ENCODE measurements around a stretch of chr12.

DNA sequence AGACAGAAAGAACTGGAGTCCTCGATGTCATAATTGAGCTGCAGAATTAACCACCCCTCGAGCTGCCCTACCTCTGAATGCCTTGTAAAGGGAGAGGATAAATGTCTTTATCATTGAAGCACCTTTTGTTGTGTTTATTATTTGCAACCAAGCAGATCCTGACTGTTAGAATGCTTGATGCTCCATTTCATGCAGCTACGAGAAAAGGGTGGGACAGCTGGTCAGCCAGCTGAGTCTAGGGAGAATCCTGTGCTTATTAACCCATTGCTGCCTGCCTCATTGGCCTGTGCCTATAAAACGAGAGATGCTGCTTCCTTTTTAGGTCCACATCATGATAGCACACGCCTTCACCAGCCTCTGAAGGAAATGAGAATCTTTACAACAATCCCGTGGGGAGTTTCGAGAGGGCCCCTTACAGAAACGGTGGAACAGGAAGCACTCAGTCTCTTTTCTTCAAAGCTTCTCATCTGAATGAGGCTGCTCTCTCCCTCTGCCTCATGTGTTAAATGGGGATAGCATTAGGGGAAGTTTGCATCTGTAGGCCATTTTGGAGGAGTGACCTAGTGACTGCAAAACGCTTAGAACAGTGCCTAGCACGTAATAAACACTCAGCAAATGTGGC lies 147.4 kb upstream of the RFLNA start:
- PRO-cap, result no peak
- RAMPAGE, long total RNA, 4 experiments, result no peak in any of the 4 experiments

GRCh38 chr12:124240371-124240841 lies 54.5 kb upstream of the RFLNA start:
- PRO-cap, result no peak
- RAMPAGE, long total RNA, 4 experiments, result no peak in any of the 4 experiments

DNA sequence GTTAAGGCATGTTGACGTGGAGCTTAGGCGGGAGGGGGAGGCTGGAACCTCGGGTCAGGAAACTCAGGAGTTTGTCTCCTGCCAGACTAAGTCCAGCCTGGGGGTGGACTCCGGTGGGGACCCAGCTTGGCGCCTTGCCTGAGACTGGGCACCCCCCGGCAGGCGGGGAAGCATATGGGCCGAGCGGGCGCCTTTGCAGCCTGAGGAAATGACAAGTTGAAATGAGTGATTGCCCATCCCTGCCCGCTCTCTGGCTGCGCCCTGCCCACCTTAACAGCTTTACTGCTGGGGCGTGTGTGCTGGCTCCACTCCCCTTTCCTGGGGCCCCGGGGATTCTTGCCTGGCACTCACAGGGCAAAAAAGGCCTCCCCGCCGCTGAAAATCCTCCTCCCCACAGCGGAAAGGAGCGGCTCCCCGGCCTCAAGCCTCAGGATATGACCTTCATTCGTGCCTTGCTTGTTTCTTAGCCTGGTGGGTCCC lies 1.4 kb downstream of the RFLNA start:
- PRO-cap, result no peak
- RAMPAGE, long total RNA, 4 experiments, result no peak in any of the 4 experiments

GRCh38 chr12:124327261-124327847 lies 32.5 kb downstream of the RFLNA start:
- PRO-cap, result unidirectional peak, plus-strand start at chr12:124327377
- RAMPAGE, long total RNA, 4 experiments, result no peak in any of the 4 experiments

- PRO-cap, result no peak
- RAMPAGE, long total RNA, 4 experiments, result no peak in any of the 4 experiments
Measured at GRCh38 chr12:124334740-124335495, 40.0 kb downstream of the RFLNA start.

GRCh38 chr12:124359896-124360473 lies 65.1 kb downstream of the RFLNA start:
- PRO-cap, result no peak
- RAMPAGE, long total RNA, 4 experiments, result no peak in any of the 4 experiments

DNA sequence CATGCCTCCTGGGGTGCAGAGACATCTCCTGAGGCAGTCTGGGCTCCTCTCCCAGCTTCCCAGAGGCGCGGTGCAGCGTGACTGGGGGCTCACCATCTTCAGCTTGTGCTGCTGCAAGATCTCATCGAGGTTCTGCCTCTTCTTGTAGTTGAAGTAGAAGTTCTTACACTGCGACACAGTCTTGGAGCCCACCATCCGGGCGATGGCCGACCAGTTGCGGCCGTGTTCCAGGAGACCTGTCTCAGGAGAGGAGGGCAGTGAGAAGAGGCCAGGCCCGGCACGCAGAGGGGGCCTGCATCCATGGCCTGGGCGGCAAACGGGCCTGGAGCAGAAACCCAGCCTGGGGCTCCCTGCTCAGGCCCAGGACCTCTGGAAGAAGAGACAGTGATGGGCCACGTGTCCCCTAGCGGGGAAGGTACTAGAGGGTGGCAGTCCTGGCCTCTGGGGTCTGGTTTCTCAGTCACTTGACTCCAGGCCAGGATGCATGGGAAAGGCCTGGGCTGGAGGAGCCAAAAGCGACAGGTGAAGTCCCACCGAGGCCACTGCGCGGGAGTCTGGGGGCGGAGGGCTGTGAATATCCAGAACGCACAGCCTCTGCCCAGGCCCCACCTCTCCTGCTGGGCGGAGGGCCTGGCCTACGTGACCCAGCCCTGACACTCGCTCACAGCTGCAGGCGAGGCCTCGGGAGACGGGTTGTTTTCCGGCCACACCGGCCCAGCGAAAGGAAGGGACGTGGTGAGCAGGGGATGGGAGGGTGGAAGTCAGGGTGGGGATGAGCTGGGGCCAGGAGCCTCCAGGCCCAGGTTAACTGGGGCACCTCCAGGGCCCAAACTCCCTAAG lies 91.0 kb downstream of the RFLNA start:
- PRO-cap, result no peak
- RAMPAGE, long total RNA, 4 experiments, result start-site peak on the minus strand in 1 of 4 experiments, centred at position 103 of the sequence, 30 reads per replicate

DNA sequence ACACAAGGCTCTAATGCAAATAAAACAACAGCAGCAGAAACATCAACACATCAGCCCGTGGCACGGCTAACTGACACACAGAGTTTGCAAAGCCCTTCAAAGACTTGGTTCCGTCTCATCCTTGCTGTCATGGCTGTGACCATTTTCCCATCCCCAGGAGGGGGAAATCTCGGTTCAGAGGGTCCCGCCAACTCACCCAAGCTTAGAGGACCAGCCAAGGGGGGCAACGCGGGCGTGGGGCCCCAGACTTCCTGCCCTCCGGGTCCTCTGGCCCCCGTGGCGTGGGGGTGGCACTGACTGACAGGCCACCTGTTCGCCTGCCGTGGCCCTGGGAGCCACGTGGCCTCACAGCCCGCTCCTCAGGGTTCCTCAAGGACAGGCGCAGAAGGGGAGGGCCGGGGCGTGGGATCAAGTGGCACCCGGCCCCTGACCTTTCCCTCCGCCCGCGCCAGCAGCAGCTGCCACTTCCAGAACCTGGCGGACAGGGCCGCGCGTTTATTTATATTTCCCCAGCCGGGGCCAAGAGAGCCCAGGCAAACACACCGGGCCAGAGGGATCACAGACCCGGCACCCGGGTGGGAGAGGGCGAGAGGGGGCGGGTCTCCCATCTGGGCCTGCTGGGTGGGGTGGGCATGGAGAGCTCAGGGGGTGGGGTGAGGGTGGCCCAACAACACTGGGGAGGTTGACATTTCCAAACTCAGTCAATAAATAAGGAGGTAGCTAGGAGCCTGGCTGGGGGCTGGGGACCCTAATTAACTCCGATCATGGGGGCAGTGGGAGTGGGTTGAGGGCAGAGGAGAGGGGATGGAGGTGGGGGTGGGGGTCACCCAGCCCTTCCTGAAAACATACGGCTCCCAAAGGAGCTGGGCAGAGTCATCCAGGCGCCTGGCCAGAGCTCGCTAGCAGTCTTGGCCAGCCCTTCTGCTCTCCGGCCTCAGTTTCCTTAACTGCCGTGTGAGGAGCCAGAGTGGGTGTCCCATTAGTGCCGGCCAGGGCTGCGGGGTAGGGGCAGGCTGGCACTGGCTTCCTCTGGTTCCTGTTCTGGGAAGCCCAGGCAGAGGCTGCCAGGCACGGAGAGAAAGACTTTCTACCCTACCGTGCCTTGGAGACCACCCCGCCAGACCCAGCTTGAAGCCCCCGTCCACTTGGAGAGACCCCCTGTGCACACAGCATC lies 92.8 kb downstream of the RFLNA start:
- PRO-cap, result no peak
- RAMPAGE, long total RNA, 4 experiments, result no peak in any of the 4 experiments

- PRO-cap, result bidirectional peak, plus-strand start at chr12:124422829, minus-strand start at chr12:124422647
- RAMPAGE, long total RNA, 4 experiments, result start-site peak on the minus strand in 3 of 4 experiments, at chr12:124422505-124422701 at its widest, 6 to 51 reads per replicate
Measured at GRCh38 chr12:124422186-124423189, 127.6 kb downstream of the RFLNA start.

DNA sequence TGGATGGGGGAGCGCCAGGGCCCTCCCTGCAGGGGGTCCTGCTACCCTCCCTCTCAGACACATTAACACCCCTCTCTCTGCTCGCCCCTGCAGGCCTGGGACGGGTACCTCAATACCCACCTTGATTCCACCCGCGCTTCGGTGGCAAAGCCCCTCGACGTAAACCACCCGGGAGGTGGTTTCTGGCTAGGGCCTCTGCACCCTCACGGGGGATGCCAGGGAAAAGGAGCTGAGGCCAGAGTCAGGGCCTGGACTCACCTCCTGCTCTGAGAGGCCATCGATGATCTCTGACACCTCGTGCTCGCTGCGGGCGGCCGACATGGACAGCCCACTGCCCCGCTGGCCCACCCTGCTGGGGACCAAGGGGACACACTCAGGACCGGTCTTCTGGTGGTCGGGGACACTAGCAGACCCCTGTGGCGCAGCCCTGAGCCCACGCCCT lies 134.5 kb downstream of the RFLNA start:
- PRO-cap, result no peak
- RAMPAGE, long total RNA, 4 experiments, result start-site peak on the minus strand in 1 of 4 experiments, centred at position 334 of the sequence, 35 reads per replicate

DNA sequence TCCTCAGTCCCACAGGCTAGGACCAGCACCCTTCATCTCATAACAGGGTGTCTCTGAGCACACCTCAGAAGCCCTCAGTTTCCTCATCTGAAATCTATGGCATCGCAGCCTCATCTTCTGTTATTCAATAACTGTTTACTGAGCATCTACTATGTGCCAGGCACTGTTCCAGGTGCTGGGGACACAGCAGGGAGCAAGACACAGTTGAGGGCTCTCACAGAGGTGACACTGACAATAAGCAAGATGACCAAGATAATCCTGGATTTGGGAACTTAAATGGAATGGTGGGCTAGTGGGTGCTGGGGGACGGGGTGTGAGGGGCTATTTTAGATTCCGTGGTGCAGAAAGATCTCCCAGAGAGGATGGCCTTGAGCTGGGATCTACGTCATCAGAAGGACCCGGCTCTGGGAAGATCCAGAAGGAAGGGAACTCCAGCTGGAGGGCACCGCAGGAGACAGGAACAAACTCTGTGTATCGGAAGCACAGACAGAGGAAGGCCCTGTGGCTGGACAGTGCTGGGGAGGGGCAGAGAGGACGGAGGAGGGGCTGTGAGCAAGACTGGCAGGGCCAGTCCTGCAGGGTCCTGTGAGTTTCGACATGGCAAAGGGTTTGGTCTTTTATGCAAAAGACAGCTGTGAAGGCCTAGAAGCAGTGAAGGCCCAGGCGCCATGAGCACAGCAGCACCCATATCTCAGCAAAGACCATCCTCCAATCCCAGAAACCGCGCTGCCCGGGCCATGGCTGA lies 126.8 kb downstream of the NCOR2 start:
- PRO-cap, result no peak
- RAMPAGE, long total RNA, 4 experiments, result no peak in any of the 4 experiments

- PRO-cap, result no peak
- RAMPAGE, long total RNA, 4 experiments, result no peak in any of the 4 experiments
Measured at GRCh38 chr12:124442442-124443200, 124.8 kb downstream of the NCOR2 start.

DNA sequence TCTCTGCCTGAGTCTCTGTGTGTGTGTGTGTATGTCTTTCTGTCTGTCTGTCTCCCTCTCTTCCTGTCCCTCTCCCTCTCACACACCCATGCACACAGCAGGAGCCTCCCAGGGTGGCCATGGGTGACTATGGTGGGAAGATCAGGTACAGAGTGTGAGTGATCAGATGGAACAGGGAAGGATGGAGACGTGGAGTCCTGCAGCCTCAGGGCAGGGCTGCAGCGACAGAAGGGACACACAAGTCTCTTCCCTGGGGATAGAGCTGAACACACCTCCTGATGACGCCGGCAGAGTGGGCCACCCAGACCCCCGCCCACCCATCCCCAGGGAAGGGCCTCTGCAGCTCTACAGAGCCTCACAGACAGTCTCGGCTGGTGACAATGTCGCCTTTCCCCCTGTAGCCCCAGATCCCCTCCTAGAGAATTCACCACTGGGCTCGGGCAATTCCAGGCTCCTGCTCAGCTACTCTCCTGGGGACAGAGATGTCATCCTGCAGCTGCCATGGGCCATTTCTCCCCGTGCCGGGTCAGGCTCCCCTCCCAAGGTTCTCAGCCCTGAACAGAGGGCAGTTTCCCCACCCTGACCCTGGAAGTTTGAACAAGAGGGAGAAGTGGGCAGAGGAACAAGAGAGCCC lies 115.8 kb downstream of the NCOR2 start:
- PRO-cap, result no peak
- RAMPAGE, long total RNA, 4 experiments, result no peak in any of the 4 experiments

DNA sequence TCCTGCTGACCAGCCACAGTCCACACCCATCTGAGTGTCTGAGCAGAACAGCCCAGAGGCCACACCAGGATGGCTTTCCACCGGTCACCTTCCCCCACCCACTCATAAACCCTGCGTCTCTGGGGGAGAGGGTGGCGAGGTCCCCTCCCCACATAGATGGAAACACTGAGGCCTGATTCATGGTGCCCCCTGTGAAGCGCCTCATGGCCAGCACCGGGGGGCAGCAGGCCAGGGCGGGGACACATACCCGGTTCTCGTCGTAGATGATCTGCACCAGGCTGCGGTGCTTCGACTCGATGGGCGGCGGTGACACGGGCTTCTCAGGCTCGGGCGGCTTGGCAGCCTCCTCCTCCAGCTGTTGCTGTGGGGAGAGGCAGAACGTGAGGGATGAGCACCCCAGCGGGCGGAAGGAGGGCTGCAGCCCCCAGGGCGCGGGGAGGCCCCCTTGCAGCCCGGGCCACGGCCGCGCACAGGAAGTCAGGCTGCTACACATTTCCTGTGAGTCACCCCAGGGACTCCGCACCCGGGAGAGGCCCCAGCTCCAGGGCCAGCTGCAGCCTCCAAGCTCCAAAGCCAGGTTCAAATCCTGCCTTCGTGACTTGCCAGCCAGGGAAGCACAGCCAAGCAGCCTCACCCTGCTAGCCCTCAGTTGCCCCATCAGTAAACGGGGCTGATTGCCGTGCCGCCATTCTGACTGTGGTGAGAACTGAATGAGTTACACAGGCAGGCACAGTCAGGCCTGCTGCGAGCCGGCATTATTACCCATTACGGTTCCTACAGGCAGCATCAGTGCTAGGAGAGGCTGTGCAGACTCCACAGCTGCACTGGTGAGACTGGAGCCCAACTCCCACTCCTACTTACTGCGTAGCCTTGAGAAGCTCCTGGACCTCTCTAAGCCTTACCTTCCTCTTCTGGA lies 101.2 kb downstream of the NCOR2 start:
- PRO-cap, result no peak
- RAMPAGE, long total RNA, 4 experiments, result no peak in any of the 4 experiments

DNA sequence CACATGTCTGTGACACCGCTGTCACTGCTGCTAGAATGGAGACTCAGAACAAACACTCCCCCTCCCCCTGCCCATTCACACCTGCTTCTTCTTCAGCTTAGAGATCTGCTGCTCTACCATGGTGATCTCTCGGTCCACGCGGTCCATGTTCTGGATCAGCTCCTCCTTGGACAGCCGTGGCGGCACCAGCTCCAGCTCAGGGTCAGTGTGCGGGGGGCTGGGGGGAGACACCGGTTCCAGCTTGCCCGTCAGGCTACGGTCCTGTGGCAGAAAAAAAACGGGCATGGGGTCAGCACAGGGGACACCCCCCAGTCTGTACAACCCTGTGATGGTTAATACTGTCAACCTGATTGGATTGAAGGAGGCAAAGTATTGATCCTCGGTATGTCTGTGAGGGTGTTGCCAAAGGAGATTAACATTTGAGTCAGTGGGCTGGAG lies 94.5 kb downstream of the NCOR2 start:
- PRO-cap, result no peak
- RAMPAGE, long total RNA, 4 experiments, result start-site peak on the minus strand in 1 of 4 experiments, centred at position 210 of the sequence, 32 reads per replicate

DNA sequence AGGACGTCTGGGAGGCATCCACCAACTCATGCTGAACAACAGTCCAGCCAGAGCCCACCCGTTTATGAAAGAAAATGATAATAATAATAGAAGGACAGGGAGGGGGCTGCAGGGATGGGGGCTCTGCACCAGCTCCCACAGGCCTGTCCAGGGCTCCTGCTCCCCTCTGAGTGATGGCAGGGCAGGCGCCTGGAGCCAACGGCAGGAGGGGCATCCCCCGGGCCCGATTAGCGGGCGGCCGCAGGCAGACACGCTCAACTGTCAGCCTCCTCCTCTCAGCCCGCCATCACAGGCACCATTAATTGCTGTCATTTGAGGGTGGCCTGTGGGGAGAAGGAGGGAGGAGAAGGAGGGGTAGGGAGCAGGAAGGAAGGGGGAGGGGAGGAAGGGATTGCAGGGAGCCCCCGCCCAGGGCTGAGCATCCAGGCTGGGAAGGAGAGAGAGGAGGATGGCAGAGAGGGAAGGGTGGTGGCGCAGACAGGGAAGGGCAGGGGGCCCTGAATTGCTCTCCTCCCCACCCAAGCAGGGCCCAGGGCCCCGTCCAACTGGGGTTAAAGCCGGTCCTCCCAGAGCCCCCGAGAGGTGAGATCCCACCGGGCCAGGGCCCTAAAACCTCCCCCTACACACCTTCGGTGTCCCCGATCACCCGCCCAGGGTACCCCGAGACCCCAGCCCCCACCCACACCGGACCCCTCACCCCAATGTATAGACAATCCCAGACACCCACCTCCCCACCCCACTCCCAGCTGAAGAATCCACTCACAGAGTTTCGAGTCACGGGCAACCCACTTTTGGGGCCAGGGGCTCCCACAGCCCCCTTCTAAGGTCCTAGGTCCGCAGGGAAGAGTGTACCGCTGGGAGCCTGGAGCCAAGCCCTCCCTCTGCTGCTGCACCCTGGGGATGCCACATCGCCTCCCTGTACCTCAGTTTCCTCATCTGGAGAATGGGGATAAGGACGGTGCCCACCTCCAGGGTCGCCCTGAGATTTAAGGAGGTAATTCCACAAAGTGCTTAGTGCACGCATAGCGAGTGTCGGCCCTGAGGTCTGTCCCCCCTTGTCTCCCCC lies 35.9 kb downstream of the NCOR2 start:
- PRO-cap, result no peak
- RAMPAGE, long total RNA, 4 experiments, result start-site peak on the minus strand in 1 of 4 experiments, centred at position 625 of the sequence, 6 reads per replicate

DNA sequence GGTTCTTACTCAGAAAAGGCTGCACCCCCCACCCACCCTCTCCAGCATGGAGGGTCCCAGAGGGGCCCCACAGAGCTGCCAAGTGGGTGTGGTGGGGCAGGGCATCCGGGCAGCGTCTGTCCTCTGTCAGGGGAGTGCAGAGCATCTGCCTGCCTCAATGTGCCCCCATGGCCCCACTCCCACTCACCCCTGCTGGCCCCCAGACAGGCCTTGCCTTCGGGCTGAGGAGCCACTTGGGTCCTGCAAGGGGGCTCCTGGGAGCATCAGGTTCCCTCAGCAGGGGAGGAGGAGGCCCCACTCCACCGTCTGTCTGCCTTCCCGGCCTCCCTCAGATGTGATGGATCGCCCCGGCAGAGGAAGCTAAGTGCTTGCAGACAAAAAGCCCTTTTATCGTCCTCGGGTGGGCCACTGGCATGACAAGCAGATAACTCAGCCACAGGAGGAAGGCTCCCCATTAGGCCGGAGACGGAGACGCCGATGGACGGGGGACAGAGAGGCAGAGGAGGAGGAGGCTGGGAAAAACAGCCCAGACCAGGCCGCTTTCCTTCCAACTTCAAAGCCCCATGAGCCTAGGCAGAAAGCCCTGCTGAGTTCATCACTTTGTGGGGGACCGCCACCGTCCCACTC lies 35.1 kb downstream of the NCOR2 start:
- PRO-cap, result no peak
- RAMPAGE, long total RNA, 4 experiments, result no peak in any of the 4 experiments

DNA sequence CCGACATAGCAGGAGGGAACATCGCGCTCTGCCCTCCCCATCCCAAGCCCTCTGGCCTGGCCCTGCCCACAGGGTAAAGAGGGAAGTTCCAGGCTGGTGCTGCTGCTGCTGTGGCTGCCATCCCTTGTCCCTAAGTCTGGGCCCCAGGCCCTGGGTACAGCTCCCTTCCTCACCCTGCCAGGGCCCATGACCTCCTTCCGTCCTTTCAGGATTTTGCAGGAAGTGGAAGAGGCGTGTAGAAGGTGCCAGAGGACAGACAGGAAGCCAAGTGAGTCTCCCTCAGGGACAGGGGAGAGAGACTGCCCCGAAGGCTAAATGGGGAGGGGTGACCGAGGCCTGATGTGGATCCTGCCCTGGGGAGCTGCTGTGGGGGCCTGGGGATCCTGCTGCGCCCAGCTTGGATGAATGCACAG lies 14.7 kb upstream of the NCOR2 start:
- PRO-cap, result no peak
- RAMPAGE, long total RNA, 4 experiments, result no peak in any of the 4 experiments

DNA sequence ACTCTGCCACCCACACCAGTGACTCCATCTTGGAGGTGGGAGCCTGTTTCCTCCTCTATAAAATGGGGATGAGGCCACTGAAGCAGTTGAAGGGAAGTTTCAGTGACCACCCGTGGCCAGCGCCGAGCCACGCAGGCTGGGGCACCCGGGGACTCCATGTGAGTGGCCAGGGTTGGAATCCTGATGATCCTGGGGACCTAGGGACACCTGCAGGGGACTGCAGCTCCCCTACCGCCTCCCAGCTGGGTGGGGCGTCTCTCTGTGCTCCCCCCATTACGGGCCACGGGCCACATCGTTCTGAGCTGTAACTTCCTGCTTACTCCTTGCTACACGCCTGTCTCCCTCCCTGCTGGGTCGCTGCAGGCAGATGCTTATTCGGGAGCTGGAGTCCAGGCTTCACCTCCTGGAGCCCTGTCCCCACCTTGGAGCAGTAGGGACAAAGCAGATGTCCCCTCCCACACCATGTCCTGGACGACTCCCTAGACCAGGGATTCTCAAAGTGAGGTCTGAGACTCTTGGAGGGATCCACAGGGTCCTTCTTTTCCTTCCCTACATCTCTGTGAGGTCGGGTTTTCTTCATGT lies 85.8 kb upstream of the NCOR2 start:
- PRO-cap, result no peak
- RAMPAGE, long total RNA, 4 experiments, result no peak in any of the 4 experiments

DNA sequence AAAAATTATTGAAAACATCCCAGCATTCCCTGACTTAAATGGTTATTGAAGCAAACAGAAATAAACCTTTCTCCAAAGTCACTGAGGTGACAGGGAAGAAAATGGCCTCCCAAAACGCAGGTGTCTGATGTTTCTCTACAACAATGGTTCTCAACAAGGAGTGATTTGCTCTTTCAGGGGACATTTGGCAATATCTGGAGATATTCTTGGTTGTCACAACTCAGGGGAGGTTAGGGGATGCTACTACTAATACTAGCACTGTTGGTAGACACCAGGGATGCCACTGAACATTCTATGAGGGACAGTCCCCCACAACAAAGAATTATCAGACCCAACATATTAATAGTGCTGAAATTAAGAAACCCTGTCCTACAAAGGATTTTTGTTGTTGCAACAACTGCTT lies 2.3 kb upstream of the UBC start:
- PRO-cap, result no peak
- RAMPAGE, long total RNA, 4 experiments, result no peak in any of the 4 experiments